Melanocyte of skin (primary cell): ENCODE measurements around the gene SLC38A11.

GRCh38 chr2:159372932-159373415, 86.5 kb upstream of the WDSUB1 start:
- CAGE, long polyA plus RNA, 2 experiments, result no peak in any of the 2 experiments

- CAGE, long polyA plus RNA, 2 experiments, result no peak in any of the 2 experiments
Observed at GRCh38 chr2:159774560-159775380, 23.2 kb downstream of the CD302 start.

- CAGE, long polyA plus RNA, 2 experiments, result no peak in any of the 2 experiments
Observed at GRCh38 chr2:159904047-159904632, 416 bp downstream of the LY75 start.

DNA sequence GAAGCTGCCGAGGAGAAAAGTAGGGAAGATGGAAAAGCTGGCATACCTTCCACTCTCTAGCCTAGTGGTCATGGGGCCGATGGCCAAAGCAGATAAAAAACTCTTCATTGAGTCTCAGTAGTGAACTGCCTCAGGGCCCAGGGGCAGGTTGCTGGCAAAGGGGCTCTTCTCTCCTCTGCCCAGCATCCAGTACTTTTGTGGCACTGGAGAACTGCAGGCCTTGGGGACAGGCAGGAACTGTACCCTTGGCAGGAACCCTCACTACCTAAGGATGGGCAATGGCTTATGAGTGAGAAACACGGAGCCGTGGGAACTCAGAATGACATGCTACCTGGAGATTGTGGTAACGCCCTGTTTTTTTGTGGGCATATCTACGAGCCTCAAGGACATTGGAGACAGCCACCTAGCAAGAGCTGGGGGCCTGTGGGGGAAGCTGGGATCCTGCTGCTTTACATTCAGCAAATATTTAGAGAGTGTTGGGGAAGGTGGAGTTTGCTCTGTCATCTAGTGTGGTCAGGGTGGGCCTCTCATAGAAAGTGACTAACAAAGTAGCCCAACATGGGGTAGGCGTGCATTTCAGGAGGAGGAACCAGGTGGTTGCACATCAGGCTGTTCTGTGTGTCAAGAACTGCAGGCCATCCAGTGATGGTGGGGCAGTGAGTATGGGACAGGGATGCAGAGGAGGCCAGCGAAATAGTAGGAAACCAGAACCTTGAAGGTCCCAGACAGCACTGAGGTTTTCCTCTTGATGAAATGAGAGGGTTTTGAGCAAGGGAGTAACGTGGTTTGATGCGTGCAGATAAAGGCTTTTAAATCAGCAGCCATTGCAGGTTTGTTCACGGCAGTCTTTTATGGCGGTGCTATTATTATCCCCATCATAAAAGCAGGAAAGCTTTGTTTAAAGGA, 22.8 kb upstream of the ITGB6 start:
- CAGE, long polyA plus RNA, 2 experiments, result no peak in any of the 2 experiments

GRCh38 chr2:160269157-160269816, 69.2 kb upstream of the ITGB6 start:
- CAGE, long polyA plus RNA, 2 experiments, result no peak in any of the 2 experiments

- CAGE, long polyA plus RNA, 2 experiments, result no peak in any of the 2 experiments
Observed at GRCh38 chr2:160275656-160276014, 75.6 kb upstream of the ITGB6 start.

- CAGE, long polyA plus RNA, 2 experiments, result no peak in any of the 2 experiments
Observed at GRCh38 chr2:160372080-160372347, 121.6 kb downstream of the RBMS1 start.

DNA sequence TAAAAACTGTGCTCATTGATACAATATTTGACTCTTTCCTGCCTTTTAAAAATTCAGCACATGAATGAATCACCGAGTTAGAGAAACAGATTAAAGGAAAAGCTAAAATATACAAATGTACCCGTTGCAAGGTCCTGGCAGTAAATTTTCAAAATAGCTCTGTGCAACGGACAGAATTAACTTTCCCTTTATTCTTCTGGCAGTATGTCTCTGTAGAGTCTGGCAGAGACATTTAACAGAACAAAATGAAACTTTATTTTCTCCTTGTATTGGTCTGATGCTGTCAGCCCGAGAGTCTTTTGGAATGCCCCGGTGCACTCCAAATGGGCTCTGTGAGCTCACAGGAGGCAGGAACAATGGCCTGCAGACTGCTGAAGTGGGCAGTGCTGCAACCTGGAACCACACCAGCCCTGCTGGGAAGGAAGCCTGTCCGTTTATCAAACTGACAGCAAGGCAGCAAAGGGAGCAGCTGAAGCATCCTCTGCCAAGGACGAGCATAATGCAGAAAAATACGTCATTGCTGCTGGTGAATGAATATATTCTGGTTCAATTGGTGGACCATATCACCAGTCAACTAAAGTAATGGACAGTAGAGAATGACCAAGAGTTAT, 207.8 kb upstream of the TANK start:
- CAGE, long polyA plus RNA, 2 experiments, result no peak in any of the 2 experiments

DNA sequence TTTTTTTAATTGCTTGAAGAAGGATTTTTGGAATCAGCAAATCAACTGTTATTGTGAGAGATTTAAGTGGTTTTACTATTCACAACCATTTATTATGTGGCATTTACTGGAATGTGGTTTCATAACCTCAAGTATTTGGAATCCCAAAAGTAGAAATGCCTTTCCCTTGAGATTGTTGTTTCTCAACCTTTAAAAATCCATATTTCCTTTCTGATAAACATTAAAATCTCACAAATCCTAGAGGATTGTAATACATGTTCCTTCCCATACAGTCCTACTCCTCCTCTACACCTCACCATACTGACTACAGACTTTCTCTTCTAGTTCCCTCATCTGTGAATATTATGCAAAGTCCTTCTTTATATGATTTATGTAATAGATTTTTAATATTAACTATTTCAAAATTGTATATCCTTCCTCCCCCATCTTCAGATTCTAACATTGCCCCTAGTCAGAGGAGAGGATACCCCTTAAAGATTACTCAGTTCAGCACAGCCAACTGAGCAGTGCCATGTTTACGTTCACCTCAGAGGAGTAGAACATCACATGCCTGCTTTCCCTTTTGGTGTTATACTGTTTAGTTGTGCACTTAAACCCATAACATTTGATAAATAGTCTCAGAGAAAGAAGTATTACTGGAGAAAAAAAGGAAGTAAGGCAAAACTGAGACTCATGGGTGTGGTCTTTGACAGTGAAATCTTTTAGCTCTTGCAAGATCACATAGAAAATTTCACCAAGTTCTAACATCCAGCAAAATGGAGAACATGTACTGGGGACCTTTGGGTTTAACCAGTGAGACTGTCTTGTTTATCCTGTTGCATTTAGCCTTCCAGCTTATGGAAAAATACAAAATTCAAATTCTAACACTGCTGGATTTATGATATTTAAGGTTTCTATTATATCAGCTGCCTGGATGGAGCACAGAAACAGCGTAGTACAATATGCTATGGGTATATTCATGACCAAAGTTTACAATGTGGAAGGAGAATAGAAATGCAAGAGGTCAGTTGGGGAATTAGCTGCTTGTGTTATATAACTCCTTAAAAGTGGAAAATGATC, 5.4 kb downstream of the TANK start:
- CAGE, long polyA plus RNA, 2 experiments, result no peak in any of the 2 experiments

DNA sequence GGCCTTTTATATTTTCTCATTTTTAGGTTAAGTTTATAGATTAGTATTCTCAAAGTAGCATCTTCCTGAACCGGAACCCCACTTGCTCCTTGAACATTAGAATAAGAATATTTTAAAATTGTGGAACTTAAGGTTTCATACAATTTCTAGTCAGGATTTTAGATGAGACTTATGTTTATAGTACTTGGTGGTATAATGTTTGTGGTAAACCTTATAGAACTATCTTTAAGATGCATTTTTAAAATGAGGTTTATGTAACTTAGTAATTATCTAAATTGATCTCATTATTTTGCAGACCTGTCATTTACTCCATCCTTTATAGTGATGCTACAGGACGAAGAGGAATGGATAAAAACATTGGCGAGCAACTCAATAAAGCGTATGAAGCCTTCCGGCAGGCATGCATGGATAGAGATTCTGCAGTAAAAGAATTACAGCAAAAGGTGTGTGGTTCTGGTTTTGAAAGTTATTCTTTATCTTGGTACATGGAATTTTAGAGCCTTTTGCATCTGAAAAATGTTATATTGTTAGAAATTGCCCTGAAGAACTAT, 19.2 kb downstream of the TANK start:
- CAGE, long polyA plus RNA, 2 experiments, result no peak in any of the 2 experiments

DNA sequence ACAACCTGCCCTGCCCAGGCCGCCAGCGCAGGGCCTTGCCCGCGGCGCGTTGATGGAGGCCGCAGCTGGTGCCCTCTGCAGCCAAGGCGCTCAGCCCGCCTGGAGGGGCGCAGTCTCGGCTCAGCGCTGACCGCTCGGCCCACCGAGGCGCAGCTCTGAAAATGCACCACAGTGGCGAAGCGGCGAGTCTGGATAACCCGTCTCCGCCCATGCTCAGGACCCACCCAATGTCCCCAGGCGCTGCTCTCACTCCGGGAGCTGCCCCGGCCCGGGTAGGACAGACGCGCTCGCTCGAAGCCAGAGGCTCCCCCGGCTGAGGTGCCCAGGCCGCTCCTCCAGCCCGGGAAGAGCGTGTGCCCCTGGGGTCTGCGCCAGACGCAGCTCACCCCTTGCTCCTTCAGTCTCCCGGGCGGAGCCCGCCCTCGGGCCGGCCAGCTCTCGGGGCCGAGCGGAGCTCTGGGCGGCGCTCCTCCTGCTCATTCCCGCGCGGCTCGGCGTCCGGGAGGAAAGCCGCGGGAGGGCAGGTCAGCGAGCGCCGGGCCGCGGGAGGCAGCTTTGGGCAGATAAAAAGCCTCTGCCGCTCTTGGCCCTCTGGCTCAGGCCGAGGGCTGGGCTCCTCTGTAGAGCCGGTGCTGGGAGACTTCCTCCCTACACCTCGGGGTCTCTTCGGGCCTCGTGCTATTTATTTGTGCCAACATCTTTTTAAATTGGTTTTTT, 1.6 kb upstream of the TBR1 start:
- CAGE, long polyA plus RNA, 2 experiments, result no peak in any of the 2 experiments

GRCh38 chr2:162073094-162073835, 750 bp downstream of the DPP4 start:
- CAGE, long polyA plus RNA, 2 experiments, result no peak in any of the 2 experiments

DNA sequence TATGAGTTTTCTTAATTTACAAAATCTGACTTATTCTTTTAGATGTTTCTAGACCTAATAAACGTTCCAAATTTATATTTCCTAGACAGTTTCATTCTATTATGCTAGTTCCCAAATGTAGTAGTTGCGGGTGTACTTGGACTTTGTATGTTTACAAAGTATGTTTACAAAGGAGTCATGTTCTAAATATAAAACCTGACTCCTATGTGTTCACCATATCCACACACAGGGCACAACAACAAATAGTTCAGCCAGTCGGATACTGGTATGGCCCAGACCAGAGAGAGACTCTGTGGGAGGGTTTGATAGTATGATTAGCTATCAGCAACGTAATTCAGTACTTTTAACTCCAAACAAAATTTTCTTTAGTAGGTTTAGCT, 230.6 kb downstream of the KCNH7 start:
- CAGE, long polyA plus RNA, 2 experiments, result no peak in any of the 2 experiments

GRCh38 chr2:163727922-163728139, 8.0 kb downstream of the FIGN start:
- CAGE, long polyA plus RNA, 2 experiments, result no peak in any of the 2 experiments

GRCh38 chr2:163733129-163734166, 2.4 kb downstream of the FIGN start:
- CAGE, long polyA plus RNA, 2 experiments, result no peak in any of the 2 experiments

- CAGE, long polyA plus RNA, 2 experiments, result no peak in any of the 2 experiments
Observed at GRCh38 chr2:164783403-164783723, 58.3 kb downstream of the COBLL1 start.

DNA sequence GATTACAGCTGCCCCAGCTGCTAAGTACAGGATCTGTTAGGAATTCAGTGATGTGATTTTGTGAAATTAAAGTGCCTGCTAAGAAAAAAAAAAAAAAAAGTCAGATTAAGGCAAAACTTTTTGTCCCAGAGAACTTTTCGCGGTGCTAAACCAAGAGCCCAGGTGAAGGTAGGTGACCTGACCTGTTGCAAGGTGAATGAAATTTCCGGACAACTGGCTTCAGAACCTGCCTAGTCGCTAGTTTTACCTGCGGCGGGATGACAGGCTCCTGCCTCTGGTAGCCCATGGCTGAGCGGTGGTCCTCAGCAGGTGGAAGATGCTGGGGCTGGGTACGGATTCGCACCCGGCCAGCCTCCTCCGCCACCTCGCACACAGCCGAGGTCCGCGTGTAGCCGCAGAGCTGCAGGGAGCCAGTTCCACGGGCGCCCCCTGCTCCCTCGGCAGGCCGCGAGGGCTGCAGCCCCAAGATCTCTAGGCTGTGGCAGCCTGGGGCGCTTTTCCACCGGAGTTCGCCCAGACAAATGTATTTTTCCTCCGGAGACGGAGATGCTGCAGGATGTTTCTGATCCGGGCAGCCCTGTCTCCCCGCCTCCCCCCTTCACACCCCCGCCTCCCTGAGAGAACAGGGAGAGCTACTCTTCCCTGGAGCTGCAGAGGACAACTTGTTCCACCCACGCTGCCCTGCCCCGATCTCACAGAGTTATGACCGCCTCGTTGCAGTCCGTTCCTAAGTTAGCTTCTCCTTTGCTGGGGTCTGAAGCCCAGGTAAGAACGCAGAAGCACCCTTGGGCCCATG, at the start of gene SLC38A11:
Gene SLC38A11 (minus strand): TSS at position 564 of the 796 bp plus-strand sequence.
- CAGE, long polyA plus RNA, 2 experiments, result no peak in any of the 2 experiments

GRCh38 chr2:165293733-165294189, 54.5 kb downstream of the SCN2A start:
- CAGE, long polyA plus RNA, 2 experiments, result no peak in any of the 2 experiments

GRCh38 chr2:165655421-165656187, 138.4 kb downstream of the GALNT3 start:
- CAGE, long polyA plus RNA, 2 experiments, result no peak in any of the 2 experiments

- CAGE, long polyA plus RNA, 2 experiments, result no peak in any of the 2 experiments
Observed at GRCh38 chr2:166182735-166182934, 54.8 kb upstream of the SCN1A start.